Left lung (tissue), 1 donor: ENCODE data around the genes FAM104A and CPSF4L.

DNA sequence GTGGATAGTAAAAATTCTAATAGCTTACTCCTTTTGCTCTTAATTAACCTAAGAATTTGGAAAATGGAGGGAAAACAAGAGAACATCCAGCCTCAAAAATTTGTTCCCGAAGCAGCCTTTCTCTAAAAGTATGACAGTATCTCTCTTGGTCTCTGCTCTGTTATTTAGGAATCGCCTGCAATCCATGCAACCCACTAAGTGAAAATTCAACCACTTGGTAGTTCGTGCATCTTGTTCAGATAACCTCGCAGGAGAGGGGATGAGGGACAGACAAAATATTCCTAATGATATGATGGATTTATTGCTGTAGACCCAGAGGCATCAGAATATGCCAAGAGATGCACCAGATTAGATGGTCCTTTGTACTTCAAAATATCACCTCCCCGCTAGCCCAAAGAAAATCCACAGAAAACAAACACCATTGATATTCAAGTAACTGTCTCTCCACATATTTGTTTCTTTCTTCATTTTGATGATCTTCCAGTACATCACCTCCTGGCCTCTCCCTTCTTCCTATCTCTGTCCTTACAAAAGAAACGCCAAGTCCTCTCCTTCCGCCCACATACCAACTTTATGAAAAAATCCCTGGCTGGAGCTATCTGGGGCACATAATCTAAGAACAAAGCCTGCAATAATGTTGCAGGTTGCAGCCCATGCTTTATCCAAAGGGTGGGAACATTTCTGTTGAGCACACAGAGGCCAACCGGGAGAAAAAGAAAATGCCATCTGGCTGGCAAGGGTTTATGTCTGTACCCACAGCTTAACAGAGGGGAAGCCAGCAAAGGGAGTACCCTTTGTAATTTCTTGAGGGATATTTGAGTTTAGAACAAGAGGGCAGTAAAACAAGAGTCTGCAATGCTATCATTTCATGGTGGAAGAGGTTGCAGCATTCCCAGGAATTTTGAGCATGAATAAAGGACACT, 409.4 kb downstream of the SOX9 start:
- PRO-cap = no peak

DNA sequence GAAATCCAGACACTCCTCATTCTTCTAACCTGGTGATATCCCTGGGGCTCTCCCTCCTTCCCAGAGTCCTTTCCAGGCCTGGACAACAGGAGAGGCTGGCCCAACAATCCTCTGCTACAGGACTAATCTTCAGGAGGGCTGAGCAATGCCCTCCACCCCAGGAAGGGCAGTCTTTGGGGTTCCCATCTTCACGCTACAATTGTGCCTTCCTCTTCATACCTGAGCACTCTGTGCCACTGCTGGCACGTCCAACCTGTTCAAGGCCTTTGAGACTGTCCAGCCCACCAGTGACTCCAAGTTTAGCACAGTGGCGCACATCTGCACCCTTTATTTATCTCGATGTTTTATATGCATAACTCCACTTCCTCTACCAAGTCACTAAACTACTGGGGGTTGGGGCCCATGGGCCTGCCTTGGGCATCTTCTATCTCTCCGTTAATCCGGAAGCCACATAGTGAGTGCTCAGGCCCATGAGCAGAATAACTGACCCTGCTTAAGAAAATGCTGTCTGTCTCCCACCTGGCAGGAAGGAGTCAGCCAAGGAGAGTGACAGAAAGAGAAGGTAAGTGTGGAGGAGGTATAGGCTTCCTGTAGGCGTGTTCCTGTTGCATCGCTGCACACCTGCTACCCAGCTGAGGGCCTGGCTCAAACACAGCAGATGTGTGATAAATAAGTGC, 320.3 kb downstream of the SLC39A11 start:
- PRO-cap = no peak

DNA sequence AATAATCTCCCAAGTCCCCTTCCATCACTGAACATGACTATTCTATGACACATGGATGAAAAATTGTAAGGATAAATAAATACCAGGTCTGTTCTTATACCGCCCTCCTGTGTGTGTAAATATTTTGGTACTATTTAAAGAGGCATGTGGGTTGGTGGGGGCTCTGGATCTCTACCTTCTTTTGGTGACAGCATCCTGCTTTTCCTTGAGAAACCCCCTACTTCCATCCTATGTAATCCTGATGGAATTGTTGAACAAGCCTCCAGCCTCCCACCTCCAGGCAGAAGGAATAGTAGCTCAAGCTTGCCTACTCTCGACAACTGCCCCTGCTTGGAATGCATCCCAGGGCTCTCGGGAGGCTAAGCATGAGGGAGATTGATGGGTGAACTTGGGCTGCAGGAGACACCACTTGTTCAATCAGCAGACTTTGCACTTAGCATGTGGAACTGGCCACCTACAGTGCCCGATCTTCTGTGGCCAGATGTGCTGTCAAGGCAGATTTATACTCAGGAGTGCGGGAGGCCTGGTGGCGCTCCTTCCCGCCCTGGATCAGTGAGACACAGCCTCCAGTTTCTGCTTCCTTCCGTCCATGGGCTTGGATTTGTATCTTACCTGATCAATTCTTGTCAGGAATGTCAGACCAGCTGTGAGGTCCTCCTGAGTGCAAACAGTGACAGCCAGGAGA, 287.3 kb downstream of the SLC39A11 start:
- PRO-cap = no peak

DNA sequence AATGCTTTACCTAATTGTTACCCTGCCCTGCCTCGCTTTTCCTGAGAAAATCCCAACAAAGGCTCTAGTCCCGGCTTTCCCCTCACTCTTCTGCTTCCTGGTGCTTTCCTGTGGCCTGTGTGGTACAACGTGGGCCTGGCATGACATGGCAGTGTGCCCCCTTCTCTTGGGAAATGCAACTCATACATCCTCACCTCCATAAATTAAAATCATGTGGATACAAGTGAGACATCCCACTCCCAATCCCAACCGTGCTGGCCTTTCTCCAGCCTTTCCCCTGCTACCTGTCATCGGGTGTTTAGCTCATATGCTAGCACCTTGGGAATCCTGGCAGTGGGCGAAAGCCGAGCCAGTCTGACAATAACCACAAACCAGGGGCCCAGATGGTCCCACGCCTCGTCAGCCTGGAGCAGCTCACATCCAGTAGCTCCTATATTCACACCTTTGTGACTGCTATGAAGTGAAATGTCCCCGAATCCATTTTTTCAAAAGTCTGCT, 177.1 kb downstream of the SLC39A11 start:
- PRO-cap = no peak

DNA sequence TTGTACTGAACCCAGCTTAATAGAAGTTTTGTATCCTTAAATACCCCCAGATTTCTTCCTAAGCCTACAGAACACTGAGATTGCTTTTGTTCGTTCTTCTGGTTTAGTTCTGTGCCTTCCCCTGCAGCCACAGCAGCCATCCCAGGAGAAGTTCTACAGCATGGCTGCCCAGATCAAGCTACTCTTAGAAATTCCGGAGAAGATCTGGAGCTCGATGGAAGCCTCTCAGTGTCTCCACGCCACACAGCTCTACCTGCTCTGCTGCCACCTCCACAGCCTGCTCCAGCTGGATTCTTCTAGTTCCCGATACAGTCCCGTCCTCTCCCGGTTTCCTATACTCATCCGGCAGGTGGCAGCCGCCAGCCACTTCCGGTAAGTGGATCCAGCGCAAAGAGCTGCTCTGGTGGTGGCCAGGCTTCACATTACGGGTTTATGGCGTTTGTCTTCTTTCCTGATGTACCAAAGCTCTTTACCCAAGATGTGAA, 3.6 kb downstream of the COG1 start:
- PRO-cap = unidirectional peak, minus-strand start at position 394 of the sequence

DNA sequence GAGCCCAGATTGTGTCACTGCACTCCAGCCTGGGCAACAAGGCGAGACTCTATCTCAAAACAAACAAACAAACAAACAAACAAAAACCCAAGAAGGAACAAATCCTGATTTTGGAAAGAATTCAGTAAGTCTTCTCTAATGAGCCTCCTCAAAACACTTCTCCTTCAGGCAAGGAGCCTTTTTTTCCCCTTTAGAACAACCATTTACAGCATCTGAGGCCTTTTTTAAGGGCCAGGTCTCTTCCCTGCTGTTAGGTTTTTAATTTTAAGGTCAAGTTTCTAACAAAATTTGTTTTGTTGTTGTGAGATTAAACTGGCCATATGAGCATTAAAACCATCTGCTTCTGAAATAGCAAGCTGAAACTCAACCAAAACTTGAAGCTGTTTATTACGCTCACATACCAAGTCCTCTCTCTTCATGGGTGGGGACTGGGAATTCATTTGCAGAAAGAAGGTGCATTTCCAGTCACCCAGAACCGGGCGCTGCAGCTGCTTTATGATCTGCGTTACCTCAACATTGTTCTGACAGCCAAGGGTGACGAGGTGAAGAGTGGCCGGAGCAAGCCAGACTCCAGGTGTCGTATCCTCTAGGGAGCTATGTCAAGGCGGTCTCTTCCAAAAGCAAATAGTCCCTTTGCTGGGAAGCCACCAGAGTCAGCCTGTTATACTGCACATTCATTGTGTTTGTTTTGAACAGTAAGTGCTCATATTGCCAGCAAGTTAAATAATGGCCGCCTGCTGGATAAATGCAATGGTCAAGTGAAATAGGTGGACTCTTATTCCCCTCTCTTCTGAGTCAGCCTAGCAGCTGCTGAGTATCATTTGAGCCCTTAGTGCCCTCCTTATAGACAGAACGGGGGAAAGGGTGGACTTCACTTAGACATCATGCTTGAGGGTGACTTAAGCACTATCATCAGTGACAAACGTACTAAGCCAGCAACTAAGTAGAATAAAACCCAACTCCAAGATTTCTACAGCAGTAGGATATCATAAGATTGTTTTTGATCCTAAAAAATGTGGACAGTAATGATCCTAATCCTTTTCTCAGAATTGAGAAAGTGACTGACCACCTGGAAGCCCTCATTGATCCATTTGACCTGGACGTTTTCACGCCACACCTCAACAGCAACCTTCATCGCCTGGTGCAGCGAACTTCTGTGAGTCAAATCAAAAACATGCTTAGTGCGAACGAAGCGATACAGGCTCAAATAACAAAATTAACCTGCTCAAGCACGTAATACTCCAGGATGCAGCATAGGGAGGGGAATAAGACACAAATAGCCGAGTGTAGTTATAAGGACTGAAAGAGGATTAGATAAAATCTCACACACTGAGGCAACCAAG, 12.7 kb downstream of the COG1 start:
- PRO-cap = no peak

GRCh38 chr17:73231921-73232539, at the start of gene FAM104A:
Gene FAM104A (minus strand): TSS chr17:73232394.
- PRO-cap = bidirectional peak, plus-strand start at chr17:73232429, minus-strand start at chr17:73232267

DNA sequence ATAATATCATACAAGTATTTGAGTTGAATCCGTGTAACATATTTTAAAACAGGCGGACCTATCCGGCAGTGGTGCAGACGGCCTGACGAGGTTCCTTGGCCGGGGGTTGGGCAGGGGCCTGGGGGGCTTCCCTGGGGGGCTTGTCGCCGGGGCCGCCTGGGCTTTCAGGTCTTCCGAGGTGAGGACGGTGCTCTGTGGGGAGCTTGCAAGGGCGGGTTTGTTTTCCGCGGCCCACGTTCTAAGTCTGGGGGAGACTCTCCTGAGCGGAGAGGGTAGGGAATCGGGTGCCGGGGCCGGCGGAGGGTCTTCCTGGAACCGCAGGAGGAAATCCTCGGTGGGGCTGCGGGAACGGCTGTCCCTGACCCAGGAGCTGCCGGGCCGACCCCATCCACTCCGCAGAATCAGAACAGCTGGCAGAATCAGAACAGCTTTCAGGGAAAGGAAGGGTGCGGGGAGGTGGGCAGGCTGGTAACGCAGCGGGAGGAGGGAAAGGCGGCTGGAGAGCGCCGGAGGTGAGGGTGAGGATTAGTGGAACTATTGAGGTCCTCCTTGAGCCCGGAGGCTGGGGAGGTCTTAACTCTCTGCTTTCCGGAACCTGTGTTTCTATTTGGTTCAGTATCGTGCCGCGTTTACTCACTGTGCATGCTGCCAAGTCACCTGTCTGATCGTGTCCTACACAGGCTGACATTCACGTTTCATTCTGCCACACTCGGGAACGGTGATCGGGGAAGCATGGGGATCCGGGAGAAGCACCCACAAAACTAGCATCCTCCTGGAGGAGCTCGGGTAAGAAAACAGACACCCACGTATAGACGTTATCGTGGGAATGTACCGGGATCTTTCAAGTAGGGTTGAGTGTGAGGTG, 539 bp downstream of the C17orf80 start:
- PRO-cap = no peak

DNA sequence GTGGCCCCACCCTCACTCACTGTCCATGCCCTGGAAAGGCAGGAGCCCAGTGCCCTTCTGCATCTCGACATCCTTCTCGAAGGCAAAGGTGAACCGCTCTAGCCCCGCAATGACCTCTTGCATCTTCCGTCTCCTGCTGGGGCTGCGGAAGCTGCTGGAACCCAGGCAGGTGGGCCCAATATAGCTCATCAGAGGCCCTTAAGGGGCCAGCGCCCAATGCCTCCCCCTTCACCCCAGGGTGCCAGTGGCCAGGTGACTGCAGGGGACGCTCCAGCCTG, at the start of gene CPSF4L:
TSS of gene CPSF4L (minus strand) at position 185 of the 278 bp plus-strand sequence.
- PRO-cap = no peak

GRCh38 chr17:73281846-73282494, 20.3 kb upstream of the CPSF4L start:
- PRO-cap = no peak

DNA sequence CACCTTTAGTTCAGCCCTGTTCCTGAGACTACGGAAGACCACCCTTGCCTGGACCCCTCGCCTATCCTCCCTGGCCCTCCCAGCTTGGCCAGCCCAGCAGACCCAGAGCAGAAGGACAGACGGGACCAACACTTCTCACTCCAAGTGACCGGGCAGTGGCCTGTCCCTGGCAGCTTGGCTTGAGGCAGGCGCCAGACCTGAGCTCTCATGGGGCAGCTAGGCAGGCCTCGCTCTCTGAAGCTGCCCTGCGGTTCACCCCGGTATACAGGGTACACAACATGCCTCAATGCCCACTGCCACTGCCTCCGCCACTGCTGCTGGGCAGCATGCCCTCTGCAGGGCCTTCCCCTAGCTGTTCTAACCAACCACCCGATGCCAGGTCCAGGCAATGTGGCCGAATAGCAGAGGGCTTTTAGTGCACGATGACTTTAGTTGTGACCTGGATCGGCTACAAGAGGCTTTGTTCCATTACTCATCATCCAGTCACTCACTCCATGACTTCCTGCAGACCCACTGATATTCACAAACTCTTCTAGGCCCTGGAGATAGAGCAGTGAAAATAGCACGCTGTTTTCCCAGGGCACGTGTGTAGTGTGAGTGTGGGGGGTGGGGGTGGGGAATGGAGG, 19.8 kb downstream of the CDC42EP4 start:
- PRO-cap = no peak

DNA sequence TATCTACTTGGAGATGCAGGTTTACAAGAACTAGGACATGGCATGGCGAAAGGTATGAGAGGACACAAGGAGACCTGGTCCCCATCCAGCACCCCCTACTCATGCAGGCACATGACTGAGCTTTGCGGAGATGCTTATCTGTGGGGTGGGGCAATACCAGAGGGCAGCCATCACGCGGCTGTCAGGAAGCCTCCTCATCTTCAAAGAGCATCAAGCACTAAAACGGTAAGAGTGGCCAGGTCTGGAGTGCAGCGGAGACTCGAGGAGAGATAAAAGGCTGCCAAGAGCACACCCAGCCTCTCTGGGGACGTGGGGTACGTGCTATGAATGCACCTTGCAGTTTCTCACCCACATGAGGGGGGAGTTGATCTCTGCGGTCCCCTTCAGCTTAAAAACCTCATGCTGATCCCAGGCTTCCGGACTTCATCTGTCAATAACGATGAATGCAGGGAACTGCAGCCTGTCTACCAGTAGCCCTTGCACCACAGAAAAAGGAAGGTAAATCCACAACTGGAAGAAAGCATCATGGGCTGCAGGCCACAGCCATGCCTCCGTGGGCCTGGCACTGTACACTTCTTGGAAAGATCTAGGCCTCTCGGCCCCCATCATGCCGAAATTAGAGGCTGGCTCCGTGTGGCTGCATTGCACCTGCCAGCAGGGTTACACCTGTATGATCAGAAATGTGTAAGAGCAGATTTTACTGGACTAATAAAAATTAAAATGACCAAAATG, 52.4 kb downstream of the SDK2 start:
- PRO-cap = no peak

GRCh38 chr17:73705556-73706029, 61.3 kb upstream of the SDK2 start:
- PRO-cap = no peak

DNA sequence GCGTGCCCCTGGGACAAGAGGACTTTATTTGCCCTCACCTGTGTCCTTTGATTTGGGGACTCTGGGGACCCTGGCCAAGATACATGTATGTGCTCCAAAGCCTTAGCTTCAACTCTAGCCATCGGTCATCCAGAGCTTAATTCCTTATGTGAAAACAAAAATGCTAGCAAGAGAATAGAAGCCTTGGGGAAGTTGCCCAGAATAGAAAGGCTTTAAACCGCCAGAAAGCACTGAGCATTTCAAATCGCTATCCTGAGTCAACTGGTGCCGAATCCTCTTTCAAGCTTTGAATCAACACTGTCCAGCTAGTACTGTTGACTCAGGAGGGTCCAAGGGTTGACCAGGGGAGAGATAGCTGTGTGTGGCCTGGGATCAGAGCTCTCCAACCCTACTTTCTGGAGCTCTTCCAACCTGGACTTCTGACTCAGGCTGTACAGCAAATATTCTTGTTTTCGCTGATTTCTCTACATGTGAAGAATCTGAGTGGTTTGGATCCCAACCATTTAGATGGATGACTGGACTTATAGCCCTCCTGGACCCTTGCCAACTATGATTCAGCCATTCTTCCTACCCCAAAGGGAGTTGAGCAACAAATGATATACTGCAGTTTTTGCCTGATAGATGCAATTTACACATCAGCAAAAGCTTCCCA, 153.8 kb upstream of the SDK2 start:
- PRO-cap = no peak

GRCh38 chr17:73820834-73821347, 176.6 kb upstream of the SDK2 start:
- PRO-cap = no peak

DNA sequence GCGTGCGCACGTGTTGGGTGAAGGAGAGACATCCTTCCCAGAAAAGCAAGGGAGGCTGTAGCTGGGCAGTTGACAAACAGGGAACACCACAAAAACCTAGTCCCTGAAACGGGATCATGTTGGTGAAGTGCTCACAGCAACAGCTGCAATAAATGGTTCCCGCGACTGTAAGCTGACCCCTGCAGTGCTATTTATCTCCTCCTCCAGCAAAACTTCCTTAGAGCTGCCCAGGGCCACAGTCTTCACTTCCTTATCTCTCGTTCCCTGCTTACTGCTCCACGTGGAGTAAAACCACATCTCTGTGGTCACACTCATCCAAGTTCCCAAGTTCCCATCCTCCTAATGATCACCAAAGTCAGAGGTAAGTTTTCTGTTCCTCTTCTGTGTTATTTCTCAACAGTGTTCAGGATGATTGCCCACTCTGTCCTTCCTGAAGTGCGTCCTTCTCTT, 40.0 kb upstream of the RPL38 start:
- PRO-cap = no peak

DNA sequence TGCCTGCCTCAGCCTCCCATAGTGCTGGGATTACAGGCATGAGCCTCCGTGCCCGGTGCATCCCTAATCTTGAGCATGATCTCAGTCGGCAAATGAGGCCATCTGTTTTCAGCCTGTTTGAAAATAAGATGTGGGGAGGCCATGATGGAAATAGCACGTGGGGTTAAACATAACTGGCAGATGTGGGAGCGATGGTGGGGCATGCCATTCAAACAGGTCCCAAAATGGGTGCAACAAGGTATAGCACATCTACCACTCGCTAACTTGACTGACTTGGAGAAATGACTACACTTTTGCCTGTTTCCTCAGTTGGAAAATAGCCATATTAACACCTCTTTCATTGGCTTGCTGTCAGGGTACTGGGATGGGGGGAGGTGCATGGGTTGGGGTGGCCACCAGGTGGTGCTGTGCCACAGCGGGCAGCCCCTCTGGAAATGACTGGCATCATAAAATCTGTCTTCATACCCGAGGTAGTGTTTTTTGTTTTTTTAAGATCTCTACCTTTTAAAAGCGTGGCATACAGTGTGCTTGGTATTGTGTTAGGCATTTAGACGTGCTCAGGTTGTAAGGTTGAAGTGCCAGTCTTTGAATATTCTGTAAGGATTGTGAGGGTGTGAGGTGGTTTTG, 3.1 kb upstream of the TTYH2 start:
- PRO-cap = no peak

DNA sequence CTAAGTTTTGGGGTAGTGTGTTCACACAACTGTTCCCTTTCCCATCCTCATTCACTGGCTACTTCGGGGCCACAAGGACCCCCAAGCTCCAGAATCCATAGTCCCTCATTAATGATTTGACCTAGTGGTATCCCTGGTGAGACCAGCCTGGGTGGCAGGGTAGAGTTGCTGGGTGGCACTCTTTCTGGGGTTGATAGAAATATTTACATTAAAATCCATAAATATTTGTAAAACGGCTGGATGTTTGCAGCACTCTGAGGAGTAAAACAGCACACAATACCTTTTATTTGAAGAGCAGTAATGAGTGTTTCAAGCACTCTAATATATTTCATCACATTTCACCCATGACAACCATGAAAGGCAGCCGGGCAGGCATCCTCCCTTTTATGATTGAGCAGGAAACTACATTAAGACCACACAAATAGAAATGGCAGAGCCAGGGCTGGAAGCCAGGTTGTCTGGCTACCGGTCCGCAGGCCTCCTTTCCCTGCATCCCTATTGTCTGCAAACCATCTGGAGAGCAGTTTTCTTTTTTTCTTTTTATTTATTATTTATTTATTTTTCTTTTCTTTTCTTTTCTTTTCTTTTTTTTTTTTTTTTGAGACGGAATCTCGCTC, 23.1 kb upstream of the GPRC5C start:
- PRO-cap = no peak

- PRO-cap = bidirectional peak, plus-strand start at chr17:74427327, minus-strand start at chr17:74427159
These were observed 4.9 kb upstream of the GPRC5C start for GRCh38 chr17:74427033-74427410.

GRCh38 chr17:74427411-74427946, 4.4 kb upstream of the GPRC5C start:
- PRO-cap = no peak